Mesenchymal stem cell of the bone marrow (primary cell): ENCODE measurements around the genes TYRO3, MAPKBP1 and HAUS2.

DNA sequence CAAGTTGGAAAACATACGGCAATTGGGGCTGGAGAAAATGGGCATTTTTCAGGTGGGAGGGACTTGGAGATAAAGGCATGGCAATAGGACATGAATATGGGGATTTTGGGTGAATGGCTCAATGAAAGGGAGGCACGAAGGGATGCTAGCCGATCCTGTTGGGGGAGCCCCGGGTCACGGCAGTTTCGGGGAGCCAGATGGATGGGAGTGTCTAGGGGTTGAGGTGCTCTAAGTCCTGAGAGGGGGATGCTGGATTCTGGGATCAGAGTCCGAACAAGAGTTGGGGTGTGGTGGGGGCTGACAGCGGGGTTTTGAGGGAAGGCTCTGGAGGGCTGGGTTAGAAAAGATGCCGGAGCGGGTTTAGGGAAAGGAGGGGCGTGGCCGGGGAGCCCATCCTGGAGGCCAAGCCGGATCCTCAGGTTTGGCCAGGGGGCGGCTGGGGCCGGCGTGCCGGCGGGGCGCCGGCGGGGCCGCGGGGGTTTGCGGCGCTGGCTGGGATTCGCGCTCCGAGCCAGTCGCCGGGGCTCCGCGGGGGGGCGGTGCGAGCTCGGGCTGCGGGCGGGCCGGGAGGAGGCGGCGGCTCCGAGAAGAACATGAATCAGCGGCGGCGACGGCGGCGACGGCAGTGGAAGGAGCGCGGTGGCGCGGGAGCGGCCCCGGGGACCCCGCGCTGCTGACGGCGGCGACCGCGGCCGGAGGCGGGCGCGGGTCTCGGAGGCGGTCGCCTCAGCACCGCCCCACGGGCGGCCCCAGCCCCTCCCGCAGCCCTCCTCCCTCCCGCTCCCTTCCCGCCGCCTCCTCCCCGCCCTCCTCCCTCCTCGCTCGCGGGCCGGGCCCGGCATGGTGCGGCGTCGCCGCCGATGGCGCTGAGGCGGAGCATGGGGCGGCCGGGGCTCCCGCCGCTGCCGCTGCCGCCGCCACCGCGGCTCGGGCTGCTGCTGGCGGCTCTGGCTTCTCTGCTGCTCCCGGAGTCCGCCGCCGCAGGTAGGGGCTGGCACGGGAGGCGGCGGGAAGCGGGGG lies at the start of gene TYRO3:
Gene TYRO3, plus strand, starts transcription at position 815 of the 1,020 bp plus-strand sequence.
- CAGE, long polyA plus RNA: no peak

GRCh38 chr15:41669363-41670106 lies 104.7 kb upstream of the MAPKBP1 start:
- CAGE, long polyA plus RNA: no peak

- CAGE, long polyA plus RNA: no peak
Observed at GRCh38 chr15:41749581-41750684, 24.4 kb upstream of the MAPKBP1 start.

DNA sequence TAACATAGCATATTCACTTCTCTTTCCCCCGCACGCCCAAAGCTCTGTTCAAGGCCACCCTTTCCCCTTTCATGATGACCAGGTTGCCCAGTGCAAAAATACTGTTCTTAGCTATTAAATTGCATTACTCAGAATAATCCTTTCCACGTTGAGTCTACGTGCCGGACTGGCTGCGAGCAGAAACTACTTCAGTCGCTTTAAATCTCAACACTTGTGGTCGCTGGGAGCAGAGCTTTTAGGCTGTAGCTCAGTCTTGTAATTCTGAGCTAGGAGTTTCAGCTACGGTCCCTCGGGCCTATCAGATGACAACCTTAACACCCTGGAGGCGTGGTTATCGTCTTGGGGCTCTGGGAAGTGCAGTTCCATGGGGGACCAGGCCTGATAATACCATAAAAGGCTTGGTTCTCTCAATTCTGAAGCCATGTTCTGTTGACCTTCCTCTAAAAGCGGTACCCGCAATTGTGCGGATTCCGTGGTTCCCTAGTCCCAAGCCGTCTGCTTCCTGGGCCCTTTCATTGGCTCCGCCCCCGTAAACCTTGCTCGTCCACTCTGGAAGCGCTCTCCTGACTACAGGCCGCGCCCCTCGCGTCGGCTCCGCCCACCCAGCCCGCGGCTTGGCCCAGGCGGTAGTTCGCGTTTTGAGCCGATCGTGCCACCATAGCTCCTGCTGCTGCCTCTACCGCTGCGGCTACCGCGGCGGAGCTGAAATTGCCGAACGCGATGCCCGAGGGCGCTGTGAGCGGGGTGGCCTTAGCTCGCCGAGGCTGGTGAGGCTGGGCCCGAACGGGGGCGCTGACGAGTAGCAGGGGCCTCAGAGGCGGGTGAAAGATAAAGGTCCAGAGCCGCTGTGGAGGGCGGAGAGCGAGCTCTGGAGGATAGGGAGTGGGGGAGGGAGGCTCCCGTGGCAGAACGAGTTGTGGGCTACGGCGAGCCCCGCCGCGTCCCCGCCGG lies at the start of gene MAPKBP1:
Gene MAPKBP1, plus strand, starts transcription at position 641 of the 951 bp plus-strand sequence.
- CAGE, long polyA plus RNA: no peak

DNA sequence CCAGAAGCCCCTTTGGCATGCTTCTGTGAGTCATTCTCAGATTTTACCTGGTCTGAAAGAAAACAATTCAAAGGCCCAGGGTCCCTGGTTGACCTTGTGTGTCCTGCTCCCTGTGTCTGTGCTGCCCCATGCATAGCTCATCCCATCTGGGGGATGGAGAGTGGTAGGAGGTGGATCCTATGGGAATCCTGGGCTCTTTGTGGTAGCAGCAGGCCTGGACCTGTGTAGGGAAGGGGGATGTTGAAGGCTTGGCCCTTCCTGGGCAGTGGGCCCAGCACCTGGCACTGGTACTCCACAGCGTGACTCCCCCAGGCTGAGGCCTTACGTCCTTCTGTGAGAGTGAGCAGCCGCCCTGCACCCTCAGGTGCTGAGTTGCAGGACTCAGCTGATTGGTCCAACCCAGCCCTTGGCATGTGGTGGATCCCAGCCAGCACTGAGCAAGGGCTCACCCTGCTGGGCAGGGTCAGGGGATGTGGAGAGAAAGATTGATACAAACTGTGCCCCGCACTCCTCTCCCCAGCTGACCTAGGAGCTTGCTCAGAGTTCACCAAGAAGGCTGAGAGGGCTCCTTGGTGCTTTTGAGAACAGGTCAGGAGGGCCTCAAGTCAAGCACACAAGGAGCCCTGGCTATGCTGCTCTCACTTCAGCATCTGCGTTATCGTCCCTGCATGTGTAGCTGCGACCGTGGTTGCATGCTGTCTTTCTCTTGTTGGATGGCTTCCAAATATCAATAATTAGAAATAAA lies 21.4 kb upstream of the JMJD7 start:
- CAGE, long polyA plus RNA: no peak

DNA sequence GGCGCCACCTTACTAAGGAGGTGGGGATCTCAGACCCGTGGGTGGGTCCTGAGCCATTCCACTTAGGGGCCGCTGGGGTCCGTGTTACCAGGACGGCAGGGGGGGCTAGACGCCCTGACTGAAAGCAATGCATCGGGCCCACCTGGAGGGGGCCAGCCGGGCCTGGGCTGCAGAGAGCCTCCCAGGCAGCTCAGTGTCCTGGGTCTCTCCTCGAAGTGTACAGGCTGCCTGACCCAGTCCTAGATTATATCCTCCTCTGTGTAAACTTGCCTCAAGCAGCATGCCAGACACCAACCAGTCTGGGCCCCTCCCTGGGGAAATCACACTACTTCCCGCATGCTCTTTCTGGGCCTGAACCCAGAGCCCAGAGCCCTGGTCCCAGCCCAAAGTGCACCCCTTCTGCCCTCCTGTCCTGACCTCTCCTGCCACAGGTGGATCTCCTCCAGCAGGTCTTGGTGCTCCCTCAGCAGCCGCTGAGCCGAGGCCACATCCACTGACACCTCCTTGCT lies 15.9 kb downstream of the SPTBN5 start:
- CAGE, long polyA plus RNA: no peak

GRCh38 chr15:41882876-41883085 lies 11.1 kb downstream of the SPTBN5 start:
- CAGE, long polyA plus RNA: no peak

GRCh38 chr15:41898989-41899957 lies 5.4 kb upstream of the SPTBN5 start:
- CAGE, long polyA plus RNA: no peak

DNA sequence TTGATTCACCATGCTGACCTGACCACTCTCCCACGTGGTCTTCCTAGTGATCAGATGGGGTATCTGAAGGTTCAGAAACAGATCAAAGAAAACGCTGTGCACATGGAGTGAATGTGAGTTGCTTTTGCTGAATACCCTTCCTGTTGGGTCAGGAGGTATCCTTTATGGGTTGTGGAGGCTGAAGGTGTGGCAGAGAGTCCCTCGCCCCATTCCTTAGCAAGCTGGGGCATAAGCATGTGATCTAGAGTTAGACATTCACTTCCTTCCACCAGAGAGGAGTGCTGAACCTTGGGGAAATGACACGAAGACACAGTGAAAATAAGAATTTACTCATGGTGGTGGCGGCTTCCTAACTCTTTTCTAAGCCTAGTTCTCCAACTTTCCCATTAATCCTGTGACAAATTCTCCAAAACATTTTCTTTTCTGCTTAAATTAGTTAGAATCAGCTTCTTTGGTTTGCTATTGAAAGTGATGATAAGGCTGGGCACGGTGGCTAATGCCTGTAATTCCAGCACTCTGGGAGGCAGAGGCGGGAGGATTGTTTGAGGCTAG lies 27.9 kb upstream of the SPTBN5 start:
- CAGE, long polyA plus RNA: no peak

- CAGE, long polyA plus RNA: no peak
Observed at GRCh38 chr15:41956959-41957920, 15.1 kb downstream of the EHD4 start.

GRCh38 chr15:42141845-42142259 lies 14.6 kb downstream of the PLA2G4F start:
- CAGE, long polyA plus RNA: no peak

DNA sequence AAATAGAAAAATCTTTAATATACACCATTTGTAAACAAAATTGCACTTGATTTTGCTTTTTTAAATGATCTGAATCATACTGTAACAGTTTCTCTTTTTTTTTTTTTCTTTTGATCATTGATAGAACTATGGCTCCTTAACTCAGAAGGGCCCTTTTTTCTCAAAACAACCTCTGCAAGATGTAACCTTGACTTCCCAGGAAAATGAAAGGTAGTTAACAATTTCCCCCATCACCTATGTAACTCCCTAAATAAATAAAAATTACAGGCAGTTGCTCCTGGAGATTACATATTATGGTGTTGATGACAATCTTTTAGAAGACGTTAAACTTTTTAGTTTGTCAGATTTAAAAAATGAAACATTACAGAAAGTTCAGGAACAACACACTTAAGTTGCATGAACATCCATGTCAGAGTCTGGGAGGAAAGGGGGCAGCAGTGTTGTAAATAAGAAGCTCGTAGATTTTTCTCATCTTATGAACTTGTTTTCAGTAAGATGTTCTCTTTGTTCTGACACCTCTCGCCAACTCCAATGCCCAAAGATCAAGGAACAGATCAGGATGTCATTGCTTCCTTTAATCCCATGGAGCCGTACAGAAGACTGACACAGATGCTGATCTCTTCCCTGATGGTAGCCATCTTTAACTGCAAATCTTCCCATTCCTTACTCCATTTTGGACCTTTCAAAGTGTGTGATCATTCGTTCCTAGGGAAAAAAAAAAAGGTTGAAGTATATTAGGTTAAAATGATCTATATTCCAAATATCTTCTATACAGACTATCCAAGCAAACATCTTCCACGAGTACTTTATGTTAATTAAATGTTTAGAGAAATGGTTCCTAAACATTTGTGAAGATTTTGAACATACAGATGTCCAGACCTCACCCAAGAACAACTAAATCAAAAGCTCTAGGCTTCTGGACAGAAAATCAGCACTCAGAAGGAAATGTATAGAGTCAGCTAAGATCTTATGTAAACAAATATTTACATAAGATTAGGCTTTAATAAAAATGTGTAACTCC lies 3.3 kb upstream of the VPS39 start:
- CAGE, long polyA plus RNA: no peak

DNA sequence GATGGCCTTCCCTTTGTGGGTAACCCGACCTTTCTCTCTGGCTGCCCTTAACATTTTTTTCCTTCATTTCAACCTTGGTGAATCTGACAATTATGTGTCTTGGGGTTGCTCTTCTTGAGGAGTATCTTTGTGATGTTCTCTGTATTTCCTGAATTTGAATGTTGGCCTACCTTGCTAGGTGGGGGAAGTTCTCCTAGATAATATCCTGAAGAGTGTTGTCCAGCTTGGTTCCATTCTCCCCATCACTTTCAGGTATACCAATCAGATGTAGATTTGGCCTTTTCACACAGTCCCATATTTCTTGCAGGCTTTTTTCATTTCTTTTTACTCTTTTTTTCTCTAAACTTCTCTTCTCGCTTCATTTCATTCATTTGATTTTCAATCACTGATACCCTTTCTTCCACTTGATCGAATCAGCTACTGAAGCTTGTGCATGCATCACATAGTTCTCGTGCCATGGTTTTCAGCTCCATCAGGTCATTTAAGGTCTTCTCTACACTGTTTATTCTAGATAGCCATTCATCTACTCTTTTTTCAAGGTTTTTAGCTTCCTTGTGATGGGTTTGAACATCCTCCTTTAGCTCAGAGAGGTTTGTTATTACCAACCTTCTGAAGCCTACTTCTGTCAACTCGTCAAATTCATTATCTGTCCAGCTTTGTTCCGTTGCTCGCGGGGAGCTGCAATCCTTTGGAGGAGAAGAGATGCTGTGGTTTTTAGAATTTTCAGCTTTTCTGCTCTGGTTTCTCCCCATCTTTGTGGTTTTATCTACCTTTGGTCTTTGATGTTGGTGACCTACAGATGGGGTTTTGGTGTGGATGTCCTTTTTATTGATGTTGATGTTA lies 22.2 kb upstream of the GANC start:
- CAGE, long polyA plus RNA: no peak

- CAGE, long polyA plus RNA: no peak
Observed at GRCh38 chr15:42302336-42302991, 29.2 kb upstream of the TMEM87A start.

- CAGE, long polyA plus RNA: no peak
Observed at GRCh38 chr15:42427424-42428055, 63.4 kb downstream of the ZNF106 start.

- CAGE, long polyA plus RNA: no peak
Observed at GRCh38 chr15:42441810-42442042, 49.2 kb downstream of the ZNF106 start.

DNA sequence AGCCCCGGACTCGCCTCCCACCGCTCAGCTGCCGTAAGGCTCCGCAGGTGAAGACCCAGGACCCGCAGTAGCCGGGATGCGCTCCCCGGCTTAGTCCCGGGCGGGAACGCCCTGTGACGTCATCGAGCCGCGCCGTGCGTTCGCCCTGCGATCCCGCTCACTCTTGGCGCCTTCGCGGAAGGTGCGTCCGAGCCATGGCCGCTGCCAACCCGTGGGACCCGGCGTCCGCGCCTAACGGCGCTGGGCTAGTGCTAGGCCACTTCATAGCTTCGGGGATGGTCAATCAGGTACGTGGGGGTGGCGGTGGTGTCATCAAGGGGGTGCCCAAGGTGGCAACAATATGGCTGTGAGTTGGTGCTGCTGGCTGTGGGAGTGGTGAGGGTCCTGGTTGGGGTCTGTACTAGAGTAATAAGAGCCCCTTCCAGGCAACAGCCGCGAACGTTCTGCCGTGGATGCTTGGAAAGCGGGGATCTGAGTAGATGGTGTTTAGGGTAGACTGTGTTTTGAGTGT lies at the start of gene HAUS2:
Gene HAUS2, plus strand, starts transcription at position 160 of the 511 bp plus-strand sequence.
- CAGE, long polyA plus RNA: no peak

GRCh38 chr15:42605203-42605645 lies 29.8 kb downstream of the STARD9 start:
- CAGE, long polyA plus RNA: no peak

- CAGE, long polyA plus RNA: no peak
Observed at GRCh38 chr15:42736058-42736837, 680 bp downstream of the CDAN1 start.

- CAGE, long polyA plus RNA: no peak
Observed at GRCh38 chr15:42745537-42746284, 8.8 kb upstream of the CDAN1 start.